ENCODE measurements around a stretch of chr15.

DNA sequence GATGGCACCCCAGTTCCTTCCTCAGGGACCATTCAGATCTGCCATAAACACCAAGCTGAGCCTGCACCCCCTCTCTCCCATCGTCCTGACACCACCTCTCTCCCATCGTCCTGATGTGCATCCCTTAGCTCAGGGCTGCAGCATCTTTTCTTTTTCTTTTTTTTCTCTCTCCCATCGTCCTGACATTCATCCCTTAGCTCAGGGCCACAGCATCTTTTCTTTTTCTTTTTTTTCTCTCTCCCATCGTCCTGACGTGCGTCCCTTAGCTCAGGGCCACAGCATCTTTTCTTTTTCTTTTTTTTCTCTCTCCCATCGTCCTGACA is 126.0 kb upstream of the IGF1R start:
- RRBS, result no CpG with 5 or more reads among the region's 7 CpGs

DNA sequence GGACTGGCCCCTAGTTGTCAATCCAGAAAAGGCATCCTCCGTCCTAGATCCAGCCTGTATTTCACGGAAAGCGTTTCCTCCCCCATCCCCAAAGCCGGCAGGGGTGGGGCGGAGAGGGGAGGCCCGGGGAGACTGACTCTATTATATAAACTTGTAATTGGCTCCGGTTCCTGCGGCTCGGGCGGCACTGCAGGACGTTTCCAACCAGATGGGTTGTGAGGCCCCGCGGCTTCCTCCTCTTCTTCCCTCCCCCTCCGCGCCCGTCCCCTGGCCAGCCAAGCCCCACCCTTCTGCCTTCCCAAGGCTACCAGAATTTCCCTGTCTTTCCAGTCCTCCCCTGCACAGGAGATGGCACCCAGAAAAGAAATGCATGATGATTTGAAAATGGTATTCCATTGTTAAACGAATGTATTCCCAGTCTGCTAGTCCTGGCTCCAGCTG is 99.7 kb upstream of the IGF1R start:
- RRBS, result 0% methylated on average over 1 of the region's 17 CpGs

GRCh38 chr15:98662298-98663434 is 14.3 kb downstream of the IGF1R start:
- RRBS, result no CpG with 5 or more reads among the region's 16 CpGs

DNA sequence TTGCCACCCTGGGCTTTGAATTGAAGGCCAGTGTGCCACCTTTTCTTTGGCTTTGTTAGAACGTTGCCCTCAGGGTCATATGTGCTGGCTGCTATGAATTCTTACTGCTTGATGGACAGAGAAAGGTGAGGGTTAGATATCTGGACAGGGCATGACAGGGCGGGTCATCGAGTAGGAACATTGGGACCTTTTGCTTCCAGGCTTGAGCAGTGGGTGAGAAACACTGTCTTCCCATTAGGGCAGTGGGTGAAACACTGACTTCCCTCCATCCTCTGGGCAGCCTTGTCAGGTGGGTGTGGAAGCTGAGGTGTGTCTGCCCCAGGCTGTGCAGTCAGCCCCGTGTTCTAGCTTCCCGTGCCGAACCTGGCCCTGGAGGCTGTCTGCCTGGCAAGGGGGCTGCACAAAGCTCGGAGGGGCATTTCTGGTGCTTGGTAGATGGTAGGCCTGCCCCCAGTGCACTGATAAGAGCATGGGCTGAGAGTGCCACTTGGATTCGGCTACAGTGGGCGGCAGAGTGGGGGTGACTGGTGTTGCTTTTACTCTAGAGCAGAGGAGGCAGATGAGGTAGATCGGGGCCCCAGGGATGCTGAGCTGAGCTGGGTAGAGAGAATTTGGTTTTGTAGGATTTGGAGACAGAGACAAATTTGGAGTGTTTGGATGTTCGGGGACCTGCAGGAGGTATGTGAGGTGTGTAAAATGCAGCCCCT is 21.2 kb downstream of the IGF1R start:
- RRBS, result no CpG with 5 or more reads among the region's 11 CpGs

GRCh38 chr15:98683065-98683867 is 34.9 kb downstream of the IGF1R start:
- RRBS, result no CpG with 5 or more reads among the region's 10 CpGs

DNA sequence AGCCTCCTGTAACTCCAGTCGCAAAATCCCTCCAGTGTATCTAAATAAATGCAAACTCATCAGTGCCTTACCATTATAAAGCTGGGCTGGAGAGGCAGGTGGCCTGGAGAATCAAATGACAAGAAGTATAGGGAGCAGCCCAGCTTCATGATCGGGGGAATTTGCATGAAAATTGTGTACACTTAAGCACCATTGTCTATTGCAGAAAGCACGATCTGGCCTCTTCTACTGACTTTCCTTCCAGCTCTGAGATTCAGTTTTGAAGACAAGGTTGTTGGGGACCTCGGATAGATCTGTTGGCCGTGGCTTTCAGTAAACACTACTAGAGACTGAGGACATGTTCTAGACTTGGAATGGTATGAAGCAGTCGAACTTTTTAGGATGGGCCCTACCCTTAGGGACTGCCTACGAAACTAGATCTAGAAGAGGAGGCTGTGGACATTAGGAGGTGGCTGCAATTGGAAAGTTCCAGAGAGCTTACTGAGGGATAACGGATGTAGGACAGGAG is 71.8 kb downstream of the IGF1R start:
- RRBS, result no CpG with 5 or more reads among the region's 8 CpGs

DNA sequence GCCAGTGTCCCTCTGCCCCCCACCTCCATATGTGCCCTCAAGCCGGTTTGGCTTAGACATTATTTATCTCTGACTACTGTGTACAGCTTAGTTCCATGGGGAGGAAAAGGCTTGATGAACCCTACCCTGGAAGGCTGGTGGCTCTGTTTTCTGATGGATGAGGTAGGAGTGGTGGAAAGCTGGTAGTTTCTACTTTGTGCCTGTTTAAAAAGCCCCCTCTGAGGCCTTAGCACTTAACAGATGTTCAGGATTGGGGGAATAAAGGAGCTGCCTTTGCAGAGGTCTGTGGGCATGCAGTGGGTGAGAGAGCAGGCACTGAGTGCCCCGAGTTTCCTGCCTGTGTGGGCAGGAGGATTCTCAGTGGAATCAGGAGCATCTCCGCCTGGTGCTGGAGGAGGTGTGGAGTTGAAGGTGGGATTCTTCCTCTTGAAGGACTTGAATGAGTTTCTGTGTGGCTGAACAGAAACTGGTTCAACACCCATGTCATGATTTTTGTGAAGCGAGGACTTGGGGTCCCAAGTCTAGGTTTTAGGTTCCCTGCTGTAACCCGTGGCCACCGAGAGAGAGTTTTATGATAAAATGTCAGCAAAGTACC is 74.3 kb downstream of the IGF1R start:
- RRBS, result no CpG with 5 or more reads among the region's 6 CpGs

DNA sequence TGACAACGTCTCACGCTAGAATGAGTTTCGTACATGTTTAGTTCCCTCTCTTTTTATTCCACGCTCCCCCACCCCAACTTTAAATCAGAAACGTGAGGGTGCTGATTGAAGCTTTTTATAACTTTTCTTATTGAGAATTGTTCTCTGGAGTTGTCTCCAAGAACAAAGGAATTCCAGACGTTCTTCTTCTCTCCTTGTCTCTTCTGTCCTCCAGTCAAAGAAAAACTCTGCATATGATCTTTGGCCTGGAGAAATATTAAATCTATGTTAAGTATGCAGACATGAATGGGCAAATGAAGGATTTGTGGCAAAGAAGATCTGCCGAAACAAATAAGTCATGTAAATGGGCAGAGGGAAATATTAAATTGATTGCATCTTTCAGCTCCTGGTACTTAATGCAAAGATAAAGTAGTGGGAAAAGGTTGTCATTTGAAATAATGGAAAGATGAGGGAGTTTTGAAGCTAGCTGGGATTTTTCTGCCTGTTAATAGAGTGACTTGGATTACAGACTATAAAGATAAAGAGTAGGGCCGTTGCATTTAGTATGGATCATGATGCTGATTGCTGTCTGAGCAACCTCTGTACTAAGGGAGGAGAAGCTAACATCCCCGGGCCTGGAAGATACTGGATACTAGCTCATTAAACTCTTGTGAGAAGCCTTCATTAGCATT is 74.9 kb downstream of the IGF1R start:
- RRBS, result no CpG with 5 or more reads among the region's 9 CpGs

GRCh38 chr15:98760898-98761293 is 112.6 kb downstream of the IGF1R start:
- RRBS, result no CpG with 5 or more reads among the region's 5 CpGs

DNA sequence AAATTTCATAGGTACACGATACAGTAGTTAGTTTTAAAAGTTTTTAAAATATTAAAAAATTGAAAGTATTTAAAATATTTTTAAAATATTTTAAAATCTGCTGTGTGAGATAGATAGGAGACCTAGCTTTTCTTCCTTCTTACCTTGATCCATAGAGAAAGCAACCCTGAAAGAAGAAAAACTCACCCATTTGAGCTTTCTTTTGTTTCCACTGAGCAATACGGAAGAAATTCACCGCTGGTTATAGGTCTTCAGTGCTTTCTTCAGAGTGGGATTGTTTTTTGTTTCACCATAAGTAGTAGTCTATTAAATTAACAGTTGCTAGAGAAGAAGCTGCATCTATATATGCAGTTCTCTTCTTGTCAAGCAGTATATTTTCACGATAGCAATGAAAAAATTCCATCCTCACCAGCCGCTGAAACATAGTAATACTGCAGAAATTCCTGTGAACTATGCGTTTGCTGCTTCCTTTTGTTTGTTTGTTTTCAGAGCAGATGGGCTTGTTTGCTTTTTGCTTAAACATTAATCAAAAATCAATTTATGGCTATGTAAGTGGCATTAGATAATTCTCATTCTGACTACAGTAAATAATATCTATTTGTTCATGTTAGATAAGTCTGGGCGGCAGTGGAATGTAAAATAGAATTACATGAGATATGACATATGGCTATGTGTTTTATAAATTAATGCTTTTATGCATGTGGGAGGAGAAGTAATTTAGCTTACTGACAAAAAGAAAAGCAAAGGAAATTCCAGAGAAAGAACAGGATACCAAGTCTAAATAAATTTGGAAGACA is 163.9 kb downstream of the PGPEP1L start:
- RRBS, result no CpG with 5 or more reads among the region's 7 CpGs

- RRBS, result no CpG with 5 or more reads among the region's 3 CpGs
Measured at GRCh38 chr15:98876462-98877330, 130.9 kb downstream of the PGPEP1L start.

DNA sequence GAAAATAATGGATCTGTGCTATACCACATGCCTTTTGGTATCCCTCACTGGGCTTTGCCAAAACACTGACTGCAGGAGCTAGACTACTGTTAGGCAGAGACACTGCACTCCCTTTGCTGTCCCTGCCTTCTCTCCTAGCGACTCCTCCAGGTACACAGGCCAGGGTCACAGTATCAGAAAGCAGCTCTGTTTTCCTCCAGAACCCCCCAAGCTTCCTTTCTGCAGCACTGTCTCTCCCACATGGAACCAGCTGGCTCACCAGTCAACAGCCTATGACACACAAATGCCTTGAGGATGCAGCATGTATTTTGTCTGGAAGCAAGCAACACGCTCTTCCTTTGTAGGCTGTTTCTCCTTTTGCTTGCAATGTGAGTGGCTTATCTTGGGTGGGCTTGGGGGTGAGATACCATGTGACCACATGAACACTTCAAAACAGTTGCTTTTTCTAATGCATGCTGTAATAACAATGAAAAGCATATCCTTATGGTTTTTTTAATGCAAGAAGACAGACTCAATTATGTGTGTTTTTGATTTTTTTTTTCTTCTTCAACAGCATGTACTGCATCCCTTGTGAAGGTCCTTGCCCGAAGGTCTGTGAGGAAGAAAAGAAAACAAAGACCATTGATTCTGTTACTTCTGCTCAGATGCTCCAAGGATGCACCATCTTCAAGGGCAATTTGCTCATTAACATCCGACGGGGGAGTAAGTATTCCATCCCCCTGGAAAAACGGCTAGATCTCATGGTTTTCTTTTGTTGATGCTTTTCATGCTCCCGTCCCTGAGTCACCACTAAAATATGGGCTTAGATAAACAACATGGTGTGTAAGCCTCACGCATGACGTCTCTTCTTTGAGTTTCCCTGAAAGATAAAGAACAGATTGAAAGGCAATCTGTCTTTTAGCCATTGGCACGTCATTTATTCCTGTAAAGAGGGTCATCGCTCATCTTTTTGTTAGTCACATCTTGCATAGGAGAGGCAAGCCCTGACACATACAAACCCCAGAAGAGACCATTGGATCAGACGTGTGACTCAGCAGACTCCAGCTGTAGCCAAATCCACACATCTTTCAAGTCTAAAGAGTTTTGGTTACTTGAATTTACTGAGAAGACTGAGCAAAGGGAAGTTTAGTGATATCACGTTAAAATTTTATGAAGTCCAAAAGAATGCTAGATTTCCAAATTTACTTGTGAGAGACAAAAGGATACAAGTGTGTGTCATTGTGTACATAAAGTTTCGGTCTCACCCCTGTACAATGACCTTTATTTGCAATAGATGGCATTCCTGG is 110.9 kb downstream of the PGPEP1L start:
- RRBS, result no CpG with 5 or more reads among the region's 14 CpGs

- RRBS, result no CpG with 5 or more reads among the region's 12 CpGs
Measured at GRCh38 chr15:99014040-99014318, 6.4 kb upstream of the PGPEP1L start.

- RRBS, result no CpG with 5 or more reads among the region's 3 CpGs
Measured at GRCh38 chr15:99127730-99127976, 22.8 kb downstream of the SYNM start.

DNA sequence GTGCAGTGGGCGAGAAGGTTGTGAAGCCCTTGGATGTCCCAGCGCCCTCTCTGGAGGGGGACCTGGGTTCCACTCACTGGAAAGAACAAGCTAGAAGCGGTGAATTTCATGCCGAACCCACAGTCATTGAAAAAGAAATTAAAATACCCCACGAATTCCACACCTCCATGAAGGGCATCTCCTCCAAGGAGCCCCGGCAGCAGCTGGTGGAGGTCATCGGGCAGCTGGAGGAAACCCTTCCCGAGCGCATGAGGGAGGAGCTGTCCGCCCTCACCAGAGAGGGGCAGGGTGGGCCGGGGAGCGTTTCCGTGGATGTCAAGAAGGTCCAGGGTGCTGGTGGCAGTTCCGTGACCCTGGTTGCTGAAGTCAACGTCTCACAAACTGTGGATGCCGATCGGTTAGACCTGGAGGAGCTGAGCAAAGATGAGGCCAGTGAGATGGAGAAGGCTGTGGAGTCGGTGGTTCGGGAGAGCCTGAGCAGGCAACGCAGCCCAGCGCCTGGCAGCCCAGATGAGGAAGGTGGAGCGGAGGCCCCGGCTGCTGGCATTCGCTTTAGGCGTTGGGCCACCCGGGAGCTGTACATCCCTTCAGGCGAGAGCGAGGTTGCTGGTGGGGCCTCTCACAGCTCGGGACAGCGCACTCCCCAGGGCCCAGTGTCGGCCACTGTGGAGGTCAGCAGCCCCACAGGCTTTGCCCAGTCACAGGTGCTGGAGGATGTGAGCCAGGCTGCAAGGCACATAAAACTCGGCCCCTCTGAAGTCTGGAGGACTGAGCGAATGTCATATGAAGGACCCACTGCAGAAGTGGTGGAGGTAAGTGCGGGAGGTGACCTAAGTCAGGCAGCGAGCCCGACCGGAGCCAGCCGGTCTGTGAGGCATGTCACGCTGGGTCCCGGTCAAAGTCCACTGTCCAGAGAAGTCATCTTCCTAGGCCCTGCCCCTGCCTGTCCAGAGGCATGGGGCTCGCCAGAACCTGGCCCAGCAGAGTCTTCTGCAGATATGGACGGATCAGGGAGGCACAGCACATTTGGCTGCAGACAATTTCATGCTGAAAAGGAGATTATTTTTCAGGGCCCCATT is 26.5 kb downstream of the SYNM start:
- RRBS, result 91% methylated on average over 2 of the region's 42 CpGs

GRCh38 chr15:99385781-99386321 is 134.6 kb downstream of the LRRC28 start:
- RRBS, result no CpG with 5 or more reads among the region's 4 CpGs

DNA sequence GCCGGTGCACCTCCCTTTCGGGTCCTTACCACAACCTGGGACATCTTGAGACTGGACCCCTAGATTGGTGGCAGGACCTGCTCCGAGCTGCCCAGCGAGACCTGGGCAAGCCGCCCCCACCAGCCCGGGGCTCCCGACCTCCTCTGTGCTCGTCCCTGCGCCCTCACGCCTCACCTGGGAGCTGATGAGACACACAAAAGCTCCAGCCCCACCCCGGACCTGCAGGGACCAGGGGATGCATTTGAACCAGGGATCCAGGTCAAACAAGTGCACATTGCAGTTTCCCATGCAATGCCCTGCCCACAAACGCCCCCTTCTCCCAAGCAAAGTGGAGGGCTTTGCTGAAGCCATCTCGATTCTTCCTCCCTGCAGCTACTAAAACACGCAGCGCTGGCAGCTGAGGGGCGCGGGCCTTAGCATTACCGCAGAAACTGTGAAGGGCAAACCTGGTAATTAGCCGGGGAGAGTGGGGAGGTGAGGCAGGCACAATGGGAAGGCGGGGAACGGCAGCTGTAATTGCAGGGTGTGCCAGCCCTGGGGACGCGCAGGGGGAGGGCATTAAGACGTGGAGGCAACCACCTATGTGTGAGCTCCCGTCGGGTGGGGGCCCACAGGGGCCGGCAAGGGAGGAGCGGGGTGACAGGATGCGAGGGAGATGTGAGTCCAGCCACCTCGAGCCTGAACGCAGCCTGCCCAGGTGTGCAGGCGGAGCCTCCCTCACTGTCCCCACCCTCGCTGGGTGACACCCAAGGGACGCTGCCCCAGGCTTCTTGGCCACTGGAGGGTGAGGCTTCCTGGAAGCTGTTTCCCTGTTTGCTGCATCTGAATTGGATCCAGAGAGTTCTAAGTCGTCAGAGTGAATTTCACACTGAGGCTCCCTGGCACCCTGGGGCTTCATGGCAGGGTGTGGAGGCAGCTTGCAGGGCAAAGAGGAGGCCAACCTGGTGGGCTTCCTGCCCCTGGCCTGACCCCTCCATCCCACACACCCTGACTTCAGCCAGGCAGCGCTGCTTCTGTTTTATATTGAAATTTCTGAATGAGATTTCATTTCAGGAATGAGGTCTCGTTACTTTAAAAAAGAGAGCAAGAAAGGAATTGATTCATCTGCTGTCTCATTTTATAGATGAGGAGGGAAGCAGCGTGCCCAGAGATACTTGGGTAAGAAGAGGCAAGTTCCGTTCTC is 130.7 kb upstream of the MEF2A start:
- RRBS, result 81% methylated on average over 4 of the region's 39 CpGs

DNA sequence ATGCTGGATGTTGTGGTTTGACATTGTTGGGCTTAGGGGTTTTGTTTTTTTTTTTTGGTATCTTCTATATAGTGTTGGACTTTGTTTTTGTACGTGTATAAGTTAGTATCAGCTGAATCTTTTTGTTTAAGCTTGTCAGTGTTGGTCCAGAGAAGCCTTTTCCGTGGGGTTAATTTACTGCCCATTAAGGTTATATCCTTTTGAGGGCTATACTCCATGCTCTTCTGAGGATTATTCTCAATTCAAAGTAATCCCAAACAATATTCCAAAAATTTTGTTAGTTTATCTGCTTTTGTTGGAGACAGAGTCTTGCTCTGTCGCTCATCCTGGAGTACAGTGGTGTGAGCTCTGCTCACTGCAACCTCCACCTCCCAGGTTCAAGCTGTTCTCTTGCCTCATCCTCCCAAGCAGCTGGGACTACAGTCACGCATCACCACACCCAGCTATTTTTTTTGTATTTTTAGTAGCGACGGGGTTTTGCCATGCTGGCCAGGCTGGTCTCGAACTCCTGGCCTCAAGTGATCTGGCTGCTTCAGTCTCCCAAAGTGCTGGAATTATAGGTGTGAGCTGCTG is 39.0 kb downstream of the MEF2A start:
- RRBS, result no CpG with 5 or more reads among the region's 7 CpGs

DNA sequence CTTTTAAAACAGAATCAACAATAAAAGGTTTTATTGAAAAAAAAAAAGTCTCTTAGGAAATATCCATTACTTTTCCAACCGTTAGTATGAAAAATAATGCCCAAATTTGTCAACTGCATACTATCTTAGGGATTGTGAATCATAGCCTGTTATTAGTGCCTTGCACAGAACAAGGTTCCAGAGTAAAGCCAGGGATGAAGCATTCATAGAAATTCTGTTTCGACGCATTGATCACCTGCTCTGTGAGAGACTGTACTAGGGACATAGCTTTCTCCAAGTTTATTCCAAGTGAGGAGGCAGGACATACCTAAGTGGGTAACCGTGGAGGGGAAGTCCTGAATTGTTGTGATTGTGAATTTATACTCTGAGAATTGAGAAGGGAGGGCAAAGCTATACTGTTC is 25.3 kb downstream of the LYSMD4 start:
- RRBS, result no CpG with 5 or more reads among the region's 4 CpGs

DNA sequence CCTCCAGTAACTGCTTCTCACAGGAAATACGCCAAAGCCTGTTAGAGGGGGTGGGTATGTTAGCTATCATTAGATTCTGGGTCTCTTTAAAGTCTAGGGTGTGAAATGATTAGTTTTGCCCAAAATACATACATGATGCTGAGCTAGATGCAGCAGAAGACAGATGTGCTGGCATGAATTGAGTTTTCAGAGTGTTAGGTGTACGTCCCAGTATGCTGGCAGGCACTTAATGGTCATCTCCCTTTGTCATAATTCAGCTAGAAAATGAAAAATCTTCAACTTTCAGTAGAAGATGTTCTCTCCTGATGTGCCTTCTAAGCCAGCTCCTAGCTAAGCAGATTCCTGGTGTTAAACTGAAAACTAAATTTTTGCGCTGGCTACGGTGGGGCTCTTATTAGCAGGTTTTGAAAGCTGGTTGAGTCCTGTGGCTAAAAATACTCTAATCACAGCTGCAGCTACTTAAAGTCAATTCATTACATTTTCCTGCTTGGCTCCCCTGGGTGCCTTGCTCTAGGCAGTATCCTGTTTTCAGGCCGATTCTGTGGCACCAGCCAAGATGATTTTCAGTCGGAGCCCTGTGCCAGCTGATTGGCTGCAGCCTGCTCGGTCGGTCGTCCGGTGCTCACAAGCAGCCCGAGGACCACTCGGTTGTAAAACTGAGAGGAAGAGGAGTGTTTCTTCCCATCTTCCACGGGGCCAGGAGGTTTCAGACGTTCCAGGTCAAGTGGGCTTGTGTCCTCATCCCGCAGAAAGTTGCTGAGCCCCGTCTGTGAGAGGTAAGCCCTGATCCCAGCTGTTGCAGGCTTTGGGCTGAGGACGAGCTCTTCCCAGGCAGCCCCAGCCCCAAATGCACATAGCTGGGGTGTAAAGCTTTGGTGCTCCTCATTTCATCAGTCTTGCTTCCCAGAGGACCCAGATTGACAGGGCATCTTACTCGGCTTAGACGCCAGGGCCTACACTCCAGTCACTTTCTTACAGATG is 16.1 kb downstream of the LYSMD4 start:
- RRBS, result no CpG with 5 or more reads among the region's 19 CpGs

Data from HGPS cell (cell line).